Lung (tissue), 4 donors: ENCODE data around the gene DOCK3.

- PRO-cap = no peak
- RAMPAGE, long total RNA = no peak
- RRBS = 67% methylated on average over 1 of the region's 12 CpGs
Observed at GRCh38 chr3:50159504-50160102, 4.5 kb downstream of the SEMA3F start.

GRCh38 chr3:50188134-50189015 lies 3.0 kb upstream of the GNAT1 start:
- PRO-cap = no peak
- RAMPAGE, long total RNA = no peak
- RRBS = no CpG with 5 or more reads among the region's 10 CpGs

DNA sequence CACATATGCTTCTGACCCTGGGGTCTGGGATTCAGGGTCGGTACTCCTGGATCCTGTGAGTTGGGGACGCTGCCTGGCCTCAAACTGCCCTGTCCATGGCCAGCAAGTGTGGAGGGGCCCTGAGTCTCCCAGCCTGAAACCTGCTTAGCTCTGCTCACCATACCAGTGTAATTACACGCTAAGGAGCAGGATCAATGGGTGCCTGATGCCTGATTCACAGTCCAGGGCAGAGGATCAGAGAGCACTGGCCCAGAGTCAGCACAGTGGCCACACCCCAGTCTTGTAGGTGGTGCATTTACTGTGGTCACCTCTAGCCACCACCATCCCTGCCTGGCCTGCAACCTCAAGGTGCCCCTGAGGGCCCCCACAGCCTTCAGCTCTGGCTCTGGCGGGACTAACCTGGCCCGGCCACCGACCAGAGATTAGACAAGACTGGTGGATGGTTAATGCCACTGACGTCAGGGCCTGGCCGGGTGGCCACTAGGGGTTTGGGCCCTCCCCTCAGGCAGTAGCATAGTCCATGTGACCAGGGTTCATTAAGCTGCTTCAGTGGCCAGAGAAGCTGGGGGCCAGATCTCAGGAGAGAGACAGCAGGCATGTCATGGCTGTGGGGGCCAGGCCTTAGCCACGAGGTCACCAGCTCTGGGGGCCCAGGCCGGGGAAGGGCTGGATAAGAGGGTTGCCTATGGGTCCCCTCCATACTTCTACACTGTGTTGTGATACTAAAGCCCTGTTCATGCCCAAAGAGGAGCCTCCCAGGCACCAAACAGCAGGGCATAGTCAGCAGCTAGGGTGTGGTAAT lies 3.3 kb upstream of the SLC38A3 start:
- PRO-cap = no peak
- RAMPAGE, long total RNA = no peak
- RRBS = no CpG with 5 or more reads among the region's 10 CpGs

GRCh38 chr3:50210430-50211040 lies 5.5 kb downstream of the SLC38A3 start:
- PRO-cap = no peak
- RAMPAGE, long total RNA = no peak
- RRBS = no CpG with 5 or more reads among the region's 13 CpGs

DNA sequence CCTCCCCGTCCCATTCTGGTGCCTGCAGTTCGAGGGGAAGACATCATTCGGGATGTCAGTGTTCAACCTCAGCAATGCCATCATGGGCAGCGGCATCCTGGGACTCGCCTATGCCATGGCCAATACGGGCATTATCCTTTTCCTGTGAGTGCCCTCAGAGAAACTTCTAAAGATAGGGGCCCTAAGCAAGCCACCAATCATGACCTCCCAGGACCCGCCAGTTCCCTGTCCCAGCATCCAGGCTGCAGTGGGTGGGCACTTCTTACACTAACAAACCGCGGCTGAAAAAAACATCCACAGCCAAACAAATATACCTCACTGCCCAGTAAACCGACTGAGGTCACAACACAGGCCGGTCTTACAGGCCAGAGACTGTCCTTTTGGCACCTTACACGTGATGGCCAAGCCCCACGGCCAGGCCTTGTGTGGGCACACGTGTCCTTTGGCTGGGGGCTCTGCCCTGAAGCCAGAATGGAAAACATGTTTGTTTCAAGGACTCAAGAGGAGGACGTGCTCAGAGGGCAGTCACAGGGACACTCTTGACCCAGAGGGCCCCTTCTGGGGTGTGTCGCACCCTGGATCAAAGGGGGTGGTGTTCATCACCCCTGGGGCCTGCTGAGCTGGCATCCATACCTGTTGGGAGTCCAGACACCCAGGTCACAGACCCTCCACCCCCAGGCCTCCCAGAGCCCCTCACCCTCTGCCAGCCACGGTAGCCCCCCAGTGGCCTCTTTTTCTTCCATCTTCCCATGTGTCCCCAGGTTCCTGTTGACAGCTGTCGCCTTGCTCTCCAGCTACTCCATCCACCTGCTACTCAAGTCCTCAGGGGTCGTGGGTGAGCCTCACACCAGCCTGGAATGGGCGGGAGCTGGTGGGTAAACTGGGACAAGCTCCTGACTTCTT lies 9.8 kb downstream of the SLC38A3 start:
- PRO-cap = no peak
- RAMPAGE, long total RNA = no peak
- RRBS = no CpG with 5 or more reads among the region's 20 CpGs

- PRO-cap = bidirectional peak, plus-strand start at chr3:50238130, minus-strand start at chr3:50237978
- RAMPAGE, long total RNA = no peak
- RRBS = no CpG with 5 or more reads among the region's 28 CpGs
Observed at GRCh38 chr3:50237874-50238613, 2.0 kb downstream of the GNAI2 start.

DNA sequence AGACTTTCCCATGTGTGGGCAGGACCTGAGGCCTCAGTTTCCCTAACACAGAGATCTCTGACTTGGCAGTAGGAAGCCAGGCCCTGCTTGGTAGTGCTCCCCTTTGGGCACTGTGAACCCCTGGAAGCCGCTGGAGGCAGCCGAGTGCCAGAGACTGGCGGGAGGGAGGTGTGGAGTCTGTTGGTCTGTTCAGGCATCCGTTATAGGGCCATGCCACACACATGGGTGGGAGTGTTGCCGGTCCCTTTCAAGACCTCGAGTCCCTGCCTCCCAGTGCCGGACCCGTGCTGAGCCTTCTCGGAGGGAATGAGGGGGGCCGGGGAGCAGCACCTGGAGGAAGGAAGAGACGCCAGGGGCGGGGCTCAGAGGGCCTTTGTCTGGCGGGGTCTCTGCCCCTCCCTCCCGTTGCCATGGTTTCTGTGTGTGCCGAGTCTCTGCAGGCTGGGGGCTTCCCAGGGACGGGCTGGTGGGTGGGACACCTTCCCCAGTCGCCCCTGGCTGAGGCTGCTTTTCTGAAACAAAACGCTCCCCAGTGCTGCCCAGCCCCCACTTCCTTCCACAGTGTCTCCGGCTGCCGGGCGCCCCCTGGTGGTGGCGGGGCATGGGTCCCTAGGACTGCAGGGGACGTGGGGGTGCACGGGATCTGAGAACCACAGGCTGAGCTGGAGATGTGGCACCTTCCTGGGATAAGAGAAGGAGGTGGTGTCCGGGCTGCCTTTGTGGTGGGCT lies 9.9 kb downstream of the GNAI2 start:
- PRO-cap = no peak
- RAMPAGE, long total RNA = no peak
- RRBS = 0% methylated on average over 2 of the region's 25 CpGs

DNA sequence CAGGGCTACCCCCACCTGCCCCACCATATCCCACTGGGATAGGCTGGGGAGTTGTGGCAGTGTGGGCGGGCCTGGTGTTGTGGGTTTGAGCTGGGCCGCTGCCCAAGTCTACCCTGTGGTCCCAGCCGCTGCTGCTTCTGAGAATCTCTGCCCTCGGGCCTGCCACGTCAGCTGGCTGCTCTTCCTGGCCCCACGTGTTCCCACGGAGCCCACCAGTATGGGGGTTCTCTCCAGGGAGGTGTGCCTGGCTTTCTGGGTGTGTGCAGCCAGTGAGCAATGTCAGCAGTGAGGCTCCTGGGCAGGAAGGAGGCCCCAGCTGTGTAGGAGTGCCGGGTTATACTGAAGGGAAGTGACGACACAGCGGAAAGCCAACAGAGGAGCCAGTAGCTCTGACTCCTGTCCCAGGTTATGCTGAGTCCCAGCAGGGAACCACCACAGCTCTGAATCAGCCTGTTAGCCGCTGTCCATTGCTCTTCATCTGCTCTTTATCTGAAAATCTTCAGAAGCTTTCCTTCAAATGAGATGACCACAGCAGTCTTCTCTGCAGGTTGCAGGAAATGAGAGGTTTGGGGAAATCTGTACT lies 10.6 kb downstream of the GNAI2 start:
- PRO-cap = no peak
- RAMPAGE, long total RNA = no peak
- RRBS = no CpG with 5 or more reads among the region's 11 CpGs

GRCh38 chr3:50256493-50257301 lies 12.2 kb upstream of the SEMA3B start:
- PRO-cap = no peak
- RAMPAGE, long total RNA = no peak
- RRBS = no CpG with 5 or more reads among the region's 13 CpGs

GRCh38 chr3:50257302-50258048 lies 11.5 kb upstream of the SEMA3B start:
- PRO-cap = no peak
- RAMPAGE, long total RNA = no peak
- RRBS = 46% methylated on average over 1 of the region's 19 CpGs

GRCh38 chr3:50268229-50268588 lies 738 bp upstream of the SEMA3B start:
- PRO-cap = no peak
- RAMPAGE, long total RNA = no peak
- RRBS = no CpG with 5 or more reads among the region's 1 CpG

DNA sequence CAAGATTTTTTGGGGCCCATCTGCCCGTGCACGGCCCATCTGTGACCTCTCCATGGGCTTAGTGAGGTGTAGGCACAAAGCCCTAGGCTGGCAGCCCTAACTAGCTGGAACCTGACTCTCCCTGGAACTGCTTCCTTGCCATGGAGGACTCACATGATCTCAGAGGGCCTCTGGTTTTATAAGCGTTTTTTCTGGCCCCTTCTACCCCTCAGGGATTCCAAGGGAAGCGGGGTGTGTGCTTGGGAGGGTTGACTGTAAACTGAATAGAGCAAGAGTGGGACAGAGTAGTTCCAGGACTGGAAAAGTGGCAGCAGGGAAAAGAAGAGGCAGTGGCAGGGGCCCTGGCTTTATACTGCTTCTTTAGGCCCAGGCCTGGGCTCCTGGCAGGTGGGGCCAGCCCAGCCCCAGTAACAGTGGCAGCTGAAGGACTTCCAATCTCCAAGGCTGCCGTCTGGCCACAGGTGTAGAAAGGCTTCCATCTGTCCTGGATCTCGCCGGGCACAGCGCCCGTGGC lies 727 bp upstream of the IFRD2 start:
- PRO-cap = no peak
- RAMPAGE, long total RNA = no peak
- RRBS = no CpG with 5 or more reads among the region's 9 CpGs

DNA sequence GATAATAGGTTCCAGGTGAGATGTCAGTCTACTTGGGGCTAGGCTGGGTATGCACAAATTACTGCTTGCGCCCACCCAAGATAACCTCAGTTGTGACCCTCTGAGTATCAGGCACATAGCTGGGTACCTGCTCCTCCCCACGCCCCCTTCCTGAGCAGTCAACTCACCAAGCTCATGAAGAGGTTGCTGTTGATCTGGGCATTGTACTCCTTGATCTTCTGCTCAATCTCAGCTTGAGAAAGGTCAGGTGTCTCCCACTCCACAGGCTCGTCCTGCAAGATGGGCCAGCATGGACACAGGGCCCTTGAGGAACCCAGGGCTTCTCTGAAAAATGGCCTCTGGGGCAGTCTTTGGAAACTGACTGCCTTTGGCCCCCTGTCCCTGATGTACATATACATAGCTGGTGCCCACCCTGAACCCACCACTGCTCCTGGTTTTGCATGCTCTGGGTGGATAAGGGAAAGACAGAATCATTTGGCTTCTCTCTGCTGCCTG lies 3.9 kb upstream of the TUSC2 start:
- PRO-cap = no peak
- RAMPAGE, long total RNA = no peak
- RRBS = no CpG with 5 or more reads among the region's 3 CpGs

GRCh38 chr3:50336426-50336913 lies 4.2 kb downstream of the RASSF1 start:
- PRO-cap = no peak
- RAMPAGE, long total RNA = no peak
- RRBS = 7% methylated on average over 1 of the region's 9 CpGs

DNA sequence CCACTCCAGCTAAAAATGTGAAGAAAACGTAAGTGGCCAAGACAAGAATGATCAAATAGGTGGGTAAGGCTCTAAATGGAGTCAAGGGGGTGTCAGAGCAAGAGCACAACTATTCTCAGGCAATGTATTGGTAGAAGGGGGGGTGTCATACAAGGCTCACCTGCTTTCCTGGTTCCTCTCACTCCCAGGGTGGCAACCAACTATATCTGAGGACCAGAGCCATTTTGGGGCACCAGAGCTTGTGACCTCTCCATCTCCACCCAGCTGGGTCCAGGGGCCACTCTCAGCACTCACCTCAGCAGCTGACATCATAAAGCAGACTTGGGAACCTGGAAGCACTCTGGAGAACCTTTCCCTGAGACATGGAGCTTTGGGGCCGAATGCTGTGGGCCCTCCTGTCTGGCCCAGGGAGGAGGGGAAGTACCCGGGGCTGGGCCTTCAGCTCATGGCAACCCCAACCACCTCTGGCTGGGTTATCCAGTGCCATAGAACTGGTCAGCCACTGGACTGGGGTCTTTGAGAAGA lies 1.5 kb downstream of the HEMK1 start:
- PRO-cap = no peak
- RAMPAGE, long total RNA = no peak
- RRBS = 75% methylated on average over 1 of the region's 3 CpGs

DNA sequence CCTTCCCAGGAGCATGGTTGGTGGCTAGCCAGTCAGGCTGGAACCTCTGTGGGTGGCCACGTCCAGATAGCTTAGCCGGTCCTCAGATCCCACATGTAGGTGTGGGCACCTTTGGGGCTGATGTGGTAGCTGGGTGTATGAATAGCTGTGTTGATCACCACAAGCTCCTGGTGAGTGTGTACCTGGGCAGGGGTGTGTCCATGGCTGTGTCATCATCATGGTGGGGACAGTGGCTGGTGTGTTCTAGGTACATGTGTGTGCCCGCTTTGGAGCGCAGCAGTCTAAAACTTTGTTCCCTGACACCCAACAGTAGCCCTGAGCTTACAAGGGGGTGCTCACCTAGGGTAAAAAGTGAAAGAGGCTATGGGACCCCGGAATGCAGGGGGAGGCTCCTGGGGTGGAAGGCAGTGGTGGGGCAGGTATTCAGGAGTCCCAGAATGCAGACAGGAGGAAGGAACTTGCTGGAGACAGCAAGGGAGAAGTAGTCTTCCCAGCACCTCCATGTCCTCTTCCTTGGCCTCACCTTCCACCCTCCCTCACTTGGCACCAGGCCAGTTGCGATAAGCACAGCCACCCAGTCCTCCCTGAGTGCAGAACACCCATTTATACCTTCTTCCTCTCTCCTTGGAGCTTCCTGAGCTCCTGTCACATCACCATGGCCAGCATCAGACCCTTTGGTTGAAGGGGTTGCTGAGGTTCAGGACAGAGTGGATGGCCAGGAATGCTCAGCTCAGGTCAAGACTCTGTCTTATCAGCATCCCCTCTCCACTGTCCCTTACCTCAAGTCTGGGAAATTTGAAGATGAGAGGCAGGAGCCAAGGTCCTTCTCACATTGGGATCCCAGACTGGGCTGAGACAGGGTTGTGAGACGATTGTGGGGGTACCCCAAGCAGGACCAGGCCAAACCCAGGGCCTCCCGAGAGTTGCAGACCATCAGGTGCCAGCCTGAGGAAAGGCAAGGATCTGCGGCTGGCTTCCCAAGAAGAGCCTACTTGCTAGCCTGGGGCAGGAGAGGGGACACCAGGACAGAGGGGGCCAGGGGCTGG lies 1.1 kb downstream of the CISH start:
- PRO-cap = no peak
- RAMPAGE, long total RNA = no peak
- RRBS = no CpG with 5 or more reads among the region's 9 CpGs

GRCh38 chr3:50674515-50675827 lies at the start of gene DOCK3:
Gene DOCK3, plus strand, starts transcription at chr3:50674927.
- PRO-cap = no peak
- RAMPAGE, long total RNA = no peak
- RRBS = 1% methylated on average over 45 of the region's 148 CpGs

DNA sequence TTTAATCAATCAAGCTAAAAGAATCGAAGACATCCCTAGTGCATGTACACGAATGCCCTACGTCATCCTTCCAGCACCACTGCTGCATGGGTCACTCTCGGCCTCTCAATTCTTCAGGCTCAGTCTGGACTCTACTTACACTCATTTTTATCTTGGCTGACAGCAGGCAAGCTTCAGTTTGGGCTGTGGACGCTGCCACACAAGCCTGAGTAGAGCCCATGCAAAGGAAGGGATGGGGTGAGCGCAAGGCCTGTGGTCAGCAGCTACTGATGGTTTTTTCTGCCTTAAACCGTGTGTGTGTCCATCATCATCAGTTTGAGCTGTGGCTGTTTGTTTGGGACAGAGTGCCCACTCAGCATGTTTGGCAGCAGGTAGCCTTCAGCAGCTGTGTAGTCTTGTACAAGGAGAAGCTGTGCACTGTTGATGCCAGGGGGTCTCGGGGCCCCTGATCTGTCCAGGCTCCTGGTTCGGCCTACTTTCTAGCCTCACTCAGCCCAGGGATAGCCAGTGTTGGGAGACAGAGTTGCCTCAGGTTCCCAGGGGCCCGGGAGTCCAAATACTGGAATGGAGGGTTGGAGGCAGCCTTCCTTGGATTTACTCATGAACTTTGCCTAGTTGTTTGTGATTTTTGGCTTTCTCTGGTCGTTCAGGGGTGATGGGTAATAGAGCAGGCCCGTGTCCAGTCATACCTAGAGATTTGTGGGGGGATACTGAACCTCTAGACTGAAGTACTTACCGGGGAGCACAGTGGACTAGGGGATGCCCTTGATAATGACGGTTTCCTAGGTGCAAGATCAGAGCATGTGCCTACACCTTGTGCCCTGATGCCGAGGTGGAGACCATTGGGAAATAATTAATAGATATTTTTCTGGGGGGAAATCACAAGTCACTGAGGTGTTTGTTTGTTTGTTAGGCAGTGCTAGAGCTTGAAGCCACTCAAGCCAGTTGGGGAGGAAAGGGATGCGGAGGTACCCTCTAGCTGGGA lies 3.6 kb downstream of the RBM15B start:
- PRO-cap = no peak
- RAMPAGE, long total RNA = no peak
- RRBS = no CpG with 5 or more reads among the region's 16 CpGs

GRCh38 chr3:51941149-51941654 lies 502 bp downstream of the RRP9 start:
- PRO-cap = no peak
- RAMPAGE, long total RNA = no peak
- RRBS = 2% methylated on average over 4 of the region's 18 CpGs

GRCh38 chr3:51975623-51976254 lies 875 bp downstream of the ABHD14A start:
- PRO-cap = no peak
- RAMPAGE, long total RNA = no peak
- RRBS = no CpG with 5 or more reads among the region's 30 CpGs